Skeletal muscle cell (primary cell): Measurements from ENCODE around the genes TCOF1 and GRIA1.

DNA sequence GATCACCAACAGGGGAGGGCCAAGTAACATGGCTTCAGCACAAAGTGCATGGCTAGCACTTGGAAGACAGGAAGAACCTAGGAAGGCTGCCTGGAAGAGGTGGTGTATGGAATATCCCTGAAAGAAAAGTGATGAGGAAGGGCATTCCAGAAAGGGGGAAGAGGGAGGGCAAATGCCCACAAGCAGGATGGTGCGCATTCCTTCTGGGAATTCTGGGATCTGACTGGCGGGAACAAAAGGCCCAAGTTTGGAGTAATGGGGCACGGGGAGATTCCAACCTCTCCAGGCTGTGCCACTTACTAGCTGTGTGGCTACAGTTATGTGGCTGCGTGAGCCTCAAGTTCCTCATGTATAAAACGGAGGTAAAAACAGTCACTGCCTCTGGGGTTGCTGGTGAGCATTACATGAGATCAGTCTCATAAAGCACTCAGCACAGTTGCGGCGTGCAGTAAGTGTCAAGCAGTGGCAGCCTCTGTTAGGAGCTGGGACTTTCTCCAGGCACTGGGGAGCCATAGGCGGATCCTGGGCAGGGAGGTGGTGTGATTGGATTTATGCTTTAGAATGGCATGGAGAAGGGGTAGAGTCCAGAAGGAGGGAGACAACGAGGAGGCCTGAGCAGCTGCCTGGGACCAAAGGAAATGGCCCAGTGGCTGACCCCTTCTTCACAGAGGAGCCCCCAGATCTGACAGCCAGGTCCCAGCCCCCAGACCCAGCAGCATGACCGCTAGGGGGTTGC lies 1.4 kb downstream of the PDGFRB start:
- RRBS = no CpG with 5 or more reads among the region's 10 CpGs

DNA sequence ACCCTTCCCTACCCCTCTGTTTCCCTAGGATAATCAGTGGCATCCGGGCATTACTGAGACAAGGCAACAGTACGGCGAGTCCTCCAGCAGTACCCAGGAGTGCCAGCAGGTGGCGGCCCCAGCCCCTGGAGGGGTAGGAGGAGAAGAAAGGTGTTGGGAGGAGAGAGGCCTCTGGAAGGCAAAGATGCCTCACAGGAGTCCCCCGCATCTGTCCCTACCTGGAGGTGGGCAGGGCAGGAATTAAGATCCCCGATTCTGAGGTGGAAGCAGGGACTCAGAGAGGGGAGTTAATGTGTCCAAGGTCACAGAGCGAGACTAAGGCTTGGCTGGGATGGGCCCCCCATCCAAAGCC lies 4.9 kb upstream of the CDX1 start:
- RRBS = no CpG with 5 or more reads among the region's 7 CpGs

GRCh38 chr5:150168862-150169296 lies 2.3 kb downstream of the CDX1 start:
- RRBS = no CpG with 5 or more reads among the region's 3 CpGs

DNA sequence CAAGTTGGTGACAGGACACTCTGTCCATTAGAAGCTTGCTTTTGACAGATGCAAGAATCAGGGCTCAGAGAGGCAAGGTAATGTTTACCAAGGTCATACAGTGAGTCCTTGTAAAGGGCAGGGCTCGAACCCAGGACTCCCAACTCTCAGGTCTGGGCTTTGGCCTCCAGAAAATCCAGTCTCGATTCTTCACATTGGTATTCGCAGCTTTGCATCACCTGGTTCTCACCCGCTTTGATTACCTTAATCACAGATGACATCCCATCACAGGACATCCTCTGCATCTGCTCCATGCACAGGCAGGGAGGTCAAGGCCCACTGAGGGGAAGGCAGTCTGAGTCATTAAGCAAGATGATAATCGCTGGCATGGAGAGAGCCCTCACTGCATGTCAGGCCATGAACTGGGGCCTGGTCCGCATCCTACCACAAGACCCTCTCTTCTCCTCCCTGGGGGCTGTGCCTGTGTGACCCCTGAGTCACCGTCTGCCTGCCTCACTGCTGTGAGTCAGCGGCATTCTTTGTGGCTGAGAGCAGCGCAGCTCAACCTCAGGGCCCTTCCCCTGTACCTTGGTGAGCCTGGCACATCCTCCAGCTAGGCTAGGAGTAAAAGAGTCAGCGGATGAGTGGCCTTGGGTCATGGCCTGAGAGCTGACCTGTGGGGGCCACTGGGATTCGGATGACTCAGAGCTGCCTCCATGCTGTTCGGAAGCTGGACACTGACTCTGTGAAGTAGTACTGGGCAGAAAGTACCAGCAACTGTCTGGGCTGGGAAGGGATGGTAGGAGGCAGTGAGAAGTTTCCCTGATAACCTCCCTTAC lies 14.3 kb upstream of the ARSI start:
- RRBS = no CpG with 5 or more reads among the region's 12 CpGs

DNA sequence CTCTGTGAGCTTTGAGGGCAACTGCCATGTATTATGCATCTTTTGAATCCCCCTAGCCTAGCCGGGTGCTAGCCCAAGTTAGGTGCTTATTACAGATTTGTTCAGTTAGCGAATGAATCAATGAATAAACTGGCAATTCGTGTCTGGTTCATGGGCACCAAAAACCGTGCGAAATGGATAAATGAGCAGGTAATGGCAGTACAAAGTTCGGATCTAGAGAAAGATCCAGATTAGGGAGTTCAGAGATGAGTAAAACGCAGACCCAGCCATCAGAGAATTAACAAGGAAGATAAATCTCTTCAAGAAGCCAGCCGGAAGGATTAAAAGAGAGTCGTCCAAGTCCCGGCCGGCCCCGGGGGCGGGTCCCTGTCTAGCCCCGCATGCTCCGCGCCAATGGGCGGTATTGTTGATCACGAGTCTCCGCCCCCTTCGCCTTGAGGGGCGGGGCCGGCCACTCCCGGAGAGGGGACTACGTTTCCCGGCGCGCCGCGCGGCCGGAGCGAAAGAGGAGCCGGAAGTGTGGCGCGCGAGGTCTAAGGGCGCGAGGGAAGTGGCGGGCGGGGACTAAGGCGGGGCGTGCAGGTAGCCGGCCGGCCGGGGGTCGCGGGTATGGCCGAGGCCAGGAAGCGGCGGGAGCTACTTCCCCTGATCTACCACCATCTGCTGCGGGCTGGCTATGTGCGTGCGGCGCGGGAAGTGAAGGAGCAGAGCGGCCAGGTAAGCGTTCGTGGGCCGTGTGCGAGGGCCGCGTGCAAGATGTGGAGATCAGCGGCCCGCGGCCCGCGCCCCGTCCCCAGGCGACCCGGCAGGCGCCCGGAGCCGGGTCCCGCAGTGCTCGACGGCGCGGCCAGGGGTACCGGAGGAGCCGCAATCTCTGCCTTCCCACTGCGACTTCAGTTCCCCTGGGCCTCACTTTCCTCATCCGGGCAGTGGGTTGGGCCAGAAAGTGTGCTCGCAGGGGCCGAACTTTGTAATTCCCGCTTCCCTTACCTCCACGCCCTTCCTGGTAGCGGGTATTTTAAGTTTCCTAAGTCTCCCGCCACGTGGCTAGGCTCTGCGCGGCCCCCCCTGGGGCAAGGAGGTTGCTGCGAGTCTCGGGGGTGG lies at the start of gene TCOF1:
TCOF1 (plus strand) TSS at position 560 of the 1,104 bp plus-strand sequence.
- RRBS = 1% methylated on average over 21 of the region's 93 CpGs

GRCh38 chr5:150373577-150373938 lies 16.1 kb downstream of the TCOF1 start:
- RRBS = no CpG with 5 or more reads among the region's 2 CpGs

- RRBS = no CpG with 5 or more reads among the region's 16 CpGs
Measured at GRCh38 chr5:150453691-150454648, 4.4 kb upstream of the RPS14 start.

- RRBS = no CpG with 5 or more reads among the region's 15 CpGs
Measured at GRCh38 chr5:150497548-150498305, 10.2 kb upstream of the NDST1 start.

DNA sequence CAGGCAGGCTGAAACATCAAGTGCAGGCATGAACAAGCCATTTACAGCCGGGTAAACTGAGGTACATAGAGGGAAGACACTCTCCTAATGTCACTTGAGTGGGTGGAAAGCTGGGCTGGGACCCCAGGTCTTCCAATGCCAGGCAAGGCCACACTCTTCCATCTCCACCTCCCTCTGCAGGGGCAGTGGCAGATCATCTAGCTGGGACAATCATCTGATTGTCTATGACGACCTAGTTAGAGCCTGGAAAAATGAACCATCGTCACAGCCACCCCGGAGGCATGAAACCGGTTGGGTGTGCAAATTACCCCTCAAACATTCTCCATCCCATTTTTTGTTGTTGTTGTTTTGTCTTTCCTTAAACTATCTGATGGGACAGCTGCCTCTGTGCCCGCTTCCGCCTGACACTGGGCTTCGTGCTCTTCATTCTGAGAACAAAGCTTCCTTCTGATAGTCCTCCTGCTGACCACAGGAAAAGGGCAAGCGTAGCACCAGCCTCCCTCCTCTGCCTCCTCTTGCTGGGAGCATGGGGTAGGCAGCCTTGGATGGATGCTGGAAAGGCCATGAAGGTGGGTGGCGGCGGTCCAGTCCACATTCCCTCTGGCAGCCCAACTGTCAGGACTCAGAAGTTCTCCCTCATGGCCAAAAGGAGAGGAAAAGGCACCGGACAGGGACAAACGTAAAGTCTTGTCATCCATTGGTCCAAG lies 7.0 kb upstream of the NDST1 start:
- RRBS = no CpG with 5 or more reads among the region's 13 CpGs

- RRBS = no CpG with 5 or more reads among the region's 16 CpGs
Measured at GRCh38 chr5:150522240-150523271, 14.6 kb downstream of the NDST1 start.

- RRBS = no CpG with 5 or more reads among the region's 2 CpGs
Measured at GRCh38 chr5:150523813-150524176, 15.9 kb downstream of the NDST1 start.

GRCh38 chr5:150541736-150542670 lies 34.1 kb downstream of the NDST1 start:
- RRBS = no CpG with 5 or more reads among the region's 6 CpGs

DNA sequence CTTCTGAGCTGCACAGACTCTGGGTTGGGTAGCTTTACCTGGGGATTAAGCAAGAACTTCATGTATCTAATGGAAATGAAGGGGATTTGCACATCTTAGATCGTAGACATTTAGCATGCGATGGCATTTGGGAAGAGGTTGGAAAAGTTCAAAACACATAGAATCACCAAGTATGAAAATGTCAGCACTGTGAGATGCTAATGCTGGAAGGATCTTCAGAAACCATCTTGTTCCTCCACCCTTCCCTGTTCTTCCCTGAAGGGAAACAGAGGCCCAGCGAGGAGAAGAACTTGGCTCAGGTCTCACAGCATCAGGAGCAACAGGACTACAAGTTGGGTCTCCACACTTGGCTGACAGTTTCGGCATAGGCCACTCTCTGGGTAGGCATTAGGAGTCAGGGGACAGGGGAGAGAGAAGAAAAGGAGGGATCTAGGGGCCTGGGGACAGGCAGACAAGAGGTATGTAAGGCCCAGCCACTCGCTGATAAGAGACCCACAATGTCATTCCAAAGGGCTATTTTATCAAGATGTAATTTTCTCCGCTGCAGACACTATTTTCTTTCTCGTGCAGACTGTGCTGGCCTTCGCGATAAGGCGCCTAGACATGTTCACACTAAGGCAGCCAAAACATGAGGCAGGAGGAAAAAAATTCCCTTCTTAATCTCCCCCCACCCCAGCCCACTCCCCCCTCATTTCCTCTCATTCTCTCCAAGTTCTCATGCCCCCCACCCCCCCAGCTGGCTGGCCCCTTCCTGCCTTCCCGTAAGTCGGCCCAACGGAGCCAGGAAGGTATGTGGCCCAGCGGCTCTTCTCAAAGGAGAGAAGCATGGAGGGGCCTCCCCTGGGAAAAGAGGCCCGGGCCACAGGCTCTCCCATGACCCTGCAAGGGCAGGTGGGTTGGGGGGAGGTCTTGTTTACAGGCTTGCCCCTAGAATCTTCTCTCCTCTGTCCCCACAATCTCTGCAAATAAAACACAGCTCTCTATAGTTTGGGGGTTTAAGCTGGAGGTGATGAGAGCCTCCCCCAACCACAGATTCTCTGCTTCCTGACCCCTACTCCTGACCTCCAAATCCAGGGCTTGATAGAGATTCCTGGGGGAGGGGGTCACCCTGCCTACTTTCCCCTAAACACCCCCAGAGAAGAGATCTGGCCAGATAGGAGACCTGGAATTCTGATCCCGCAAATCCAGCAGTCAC lies 44.9 kb upstream of the SYNPO start:
- RRBS = no CpG with 5 or more reads among the region's 16 CpGs

DNA sequence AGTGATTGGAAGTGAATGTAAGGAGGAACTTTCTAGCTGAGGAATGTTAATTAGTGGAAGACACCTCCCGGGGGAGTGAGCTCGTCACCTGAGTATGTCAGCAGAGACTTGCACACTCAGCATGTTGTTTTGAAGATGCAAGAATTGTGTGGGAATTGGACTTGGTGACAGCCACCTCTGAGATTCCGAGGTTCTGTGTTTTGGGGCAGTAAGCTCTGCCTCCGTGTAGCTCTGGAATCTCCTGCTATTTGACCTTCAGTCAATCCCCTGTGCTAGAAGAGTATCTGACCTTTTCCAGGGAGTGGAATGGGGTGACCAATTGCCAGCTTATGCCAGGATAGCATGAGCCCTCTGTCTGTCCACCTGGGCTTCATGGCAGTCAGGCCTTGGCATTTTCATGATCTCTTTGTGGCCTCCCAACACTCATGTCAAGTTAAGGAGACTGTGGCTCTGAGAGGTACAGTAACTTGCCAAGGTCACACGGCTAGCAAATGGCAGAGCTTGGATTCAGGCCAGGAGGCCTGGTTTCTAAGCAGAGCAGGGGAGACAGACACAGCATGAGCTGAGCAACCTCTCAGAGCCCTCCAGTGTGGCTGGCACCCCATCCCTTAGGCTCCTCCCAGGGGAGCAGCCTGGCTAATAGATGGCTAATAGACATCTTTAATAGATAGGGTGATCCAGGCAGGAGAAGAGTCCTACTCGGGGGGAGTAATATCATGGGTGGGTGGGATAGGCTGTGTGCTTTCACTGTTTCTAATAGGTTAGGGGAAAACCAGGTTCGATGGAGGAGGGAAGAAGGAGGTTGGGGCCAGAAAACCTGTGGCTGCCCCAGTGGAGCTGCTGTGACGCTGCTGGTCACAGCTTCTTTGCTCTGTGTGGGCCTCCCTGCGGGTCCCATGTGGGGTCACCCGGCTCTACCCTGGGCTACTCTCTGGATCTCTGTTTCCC lies 4.0 kb downstream of the SYNPO start:
- RRBS = no CpG with 5 or more reads among the region's 10 CpGs

GRCh38 chr5:150693202-150693527 lies 7.7 kb downstream of the RBM22 start:
- RRBS = no CpG with 5 or more reads among the region's 2 CpGs

GRCh38 chr5:150781499-150782662 lies 3.3 kb downstream of the SMIM3 start:
- RRBS = no CpG with 5 or more reads among the region's 11 CpGs

- RRBS = no CpG with 5 or more reads among the region's 18 CpGs
Measured at GRCh38 chr5:150846628-150847059, 323 bp downstream of the IRGM start.

- RRBS = no CpG with 5 or more reads among the region's 9 CpGs
Measured at GRCh38 chr5:151156034-151156893, 1.3 kb downstream of the ANXA6 start.

- RRBS = no CpG with 5 or more reads among the region's 11 CpGs
Measured at GRCh38 chr5:151158051-151158772, 633 bp upstream of the ANXA6 start.

GRCh38 chr5:153490090-153491077 lies at the start of gene GRIA1:
TSS of gene GRIA1 (plus strand) at chr5:153490670.
- RRBS = no CpG with 5 or more reads among the region's 21 CpGs